ENCODE results near the genes TCFL5, YTHDF1 and PPDPF.

DNA sequence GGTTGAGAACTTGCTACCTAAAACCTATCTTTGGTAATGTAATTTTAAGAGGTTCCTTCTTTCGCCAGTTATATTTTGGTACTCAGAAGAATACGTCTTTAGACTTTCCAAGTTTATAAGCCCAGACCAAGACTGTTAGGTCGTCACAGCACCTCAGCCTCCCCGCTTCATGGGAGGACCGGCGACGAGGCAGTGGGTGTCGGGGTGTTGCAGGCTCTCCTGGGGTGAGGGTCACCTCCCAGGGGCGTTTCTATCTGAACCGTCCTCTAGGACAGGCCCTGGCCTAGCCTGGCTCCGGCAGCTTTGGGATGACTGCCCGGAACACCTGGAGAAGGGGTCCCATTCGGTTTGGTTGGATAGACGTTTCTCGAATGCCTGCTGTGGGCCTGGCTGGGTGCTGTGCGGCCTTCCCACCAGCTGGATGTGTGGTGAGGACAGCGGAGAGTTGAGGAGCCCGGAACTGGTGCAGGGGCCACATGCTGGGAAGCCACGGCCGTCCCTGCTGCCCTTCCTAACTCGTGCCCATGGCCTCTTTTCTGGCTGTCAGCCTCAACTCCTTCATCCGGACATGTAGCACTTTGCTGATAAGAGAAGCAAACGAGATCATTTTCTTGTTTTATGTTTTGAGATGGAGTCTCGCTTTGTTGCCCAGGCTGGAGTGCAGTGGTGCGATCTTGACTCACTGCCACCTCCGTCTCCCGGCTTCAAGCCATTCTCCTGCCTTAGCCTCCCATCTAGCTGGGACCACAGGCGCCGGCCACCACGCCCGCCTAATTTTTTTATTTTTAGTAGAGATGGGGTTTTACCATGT is 1.1 kb downstream of the OSBPL2 start:
- PRO-cap, 7 experiments, result no peak in any of the 7 experiments
- RAMPAGE, long total RNA, 2 experiments, result no peak in any of the 2 experiments

DNA sequence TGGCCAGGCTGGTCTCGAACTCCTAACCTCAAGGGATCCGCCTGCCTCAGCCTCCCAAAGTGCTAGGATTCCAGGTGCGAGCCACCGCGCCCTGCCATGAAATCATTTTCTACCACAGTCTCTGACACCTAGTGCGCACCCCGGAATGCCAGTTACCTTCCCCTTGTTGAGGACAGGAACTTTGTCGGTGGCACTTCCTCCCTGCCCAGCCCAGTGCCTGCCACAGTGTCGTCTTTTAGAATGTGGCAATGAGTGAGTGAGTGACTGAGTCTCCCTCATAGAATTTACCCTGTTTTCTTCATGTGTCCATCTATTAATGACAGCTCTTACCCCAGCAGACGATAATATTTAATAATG is 1.7 kb downstream of the OSBPL2 start:
- PRO-cap, 7 experiments, result no peak in any of the 7 experiments
- RAMPAGE, long total RNA, 2 experiments, result no peak in any of the 2 experiments

GRCh38 chr20:62267445-62267952 is 29.2 kb downstream of the OSBPL2 start:
- PRO-cap, 7 experiments, result no peak in any of the 7 experiments
- RAMPAGE, long total RNA, 2 experiments, result no peak in any of the 2 experiments

GRCh38 chr20:62366282-62366896 is 723 bp downstream of the LAMA5 start:
- PRO-cap, 7 experiments, result peak in 2 of 7 experiments; most common plus-strand start chr20:62366600 (in 2)
- RAMPAGE, long total RNA, 2 experiments, result no peak in any of the 2 experiments

- PRO-cap, 7 experiments, result peak in 2 of 7 experiments; most common plus-strand start chr20:62485551 (in 1); most common minus-strand start chr20:62485312 (in 1)
- RAMPAGE, long total RNA, 2 experiments, result no peak in any of the 2 experiments
Observed at GRCh38 chr20:62484858-62486008, 9.4 kb upstream of the GATA5 start.

- PRO-cap, 7 experiments, result no peak in any of the 7 experiments
- RAMPAGE, long total RNA, 2 experiments, result no peak in any of the 2 experiments
Observed at GRCh38 chr20:62621177-62621739, 21.0 kb upstream of the SLCO4A1 start.

- PRO-cap, 7 experiments, result peak in 1 of 7 experiments; most common minus-strand start chr20:62645287 (in 1)
- RAMPAGE, long total RNA, 2 experiments, result no peak in any of the 2 experiments
Observed at GRCh38 chr20:62644760-62645650, 2.7 kb downstream of the SLCO4A1 start.

DNA sequence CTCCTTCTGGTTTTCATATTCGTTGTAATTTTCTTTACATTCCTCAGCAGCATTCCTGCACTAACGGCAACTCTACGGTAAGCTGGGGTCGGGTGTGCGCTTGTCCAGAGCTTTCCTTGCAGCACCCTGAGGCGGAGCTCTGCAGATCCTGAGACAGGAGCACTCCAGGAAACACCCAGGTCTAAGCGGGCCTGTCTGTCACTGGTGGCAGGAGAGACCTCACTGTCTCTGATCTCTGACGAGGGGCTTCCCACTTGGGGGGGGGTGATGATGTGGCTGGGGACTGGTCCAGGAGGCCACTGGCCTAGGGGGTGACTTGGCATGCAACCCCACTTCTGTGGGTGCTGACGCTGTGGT is 25.8 kb downstream of the SLCO4A1 start:
- PRO-cap, 7 experiments, result no peak in any of the 7 experiments
- RAMPAGE, long total RNA, 2 experiments, result no peak in any of the 2 experiments

GRCh38 chr20:62837937-62839043 is 21.4 kb downstream of the COL9A3 start:
- PRO-cap, 7 experiments, result no peak in any of the 7 experiments
- RAMPAGE, long total RNA, 2 experiments, result no peak in any of the 2 experiments

GRCh38 chr20:62860931-62861902 is at the start of gene TCFL5:
Gene TCFL5, minus strand, starts transcription at chr20:62861822.
- PRO-cap, 7 experiments, result peak in 7 of 7 experiments; most common plus-strand start chr20:62861417 (in 2); most common minus-strand start chr20:62861822 (in 5)
- RAMPAGE, long total RNA, 2 experiments, result no peak in any of the 2 experiments

GRCh38 chr20:62876833-62877382 is 15.3 kb upstream of the TCFL5 start:
- PRO-cap, 7 experiments, result peak in 6 of 7 experiments; most common plus-strand start chr20:62877151 (in 2); most common minus-strand start chr20:62876995 (in 5)
- RAMPAGE, long total RNA, 2 experiments, result no peak in any of the 2 experiments

DNA sequence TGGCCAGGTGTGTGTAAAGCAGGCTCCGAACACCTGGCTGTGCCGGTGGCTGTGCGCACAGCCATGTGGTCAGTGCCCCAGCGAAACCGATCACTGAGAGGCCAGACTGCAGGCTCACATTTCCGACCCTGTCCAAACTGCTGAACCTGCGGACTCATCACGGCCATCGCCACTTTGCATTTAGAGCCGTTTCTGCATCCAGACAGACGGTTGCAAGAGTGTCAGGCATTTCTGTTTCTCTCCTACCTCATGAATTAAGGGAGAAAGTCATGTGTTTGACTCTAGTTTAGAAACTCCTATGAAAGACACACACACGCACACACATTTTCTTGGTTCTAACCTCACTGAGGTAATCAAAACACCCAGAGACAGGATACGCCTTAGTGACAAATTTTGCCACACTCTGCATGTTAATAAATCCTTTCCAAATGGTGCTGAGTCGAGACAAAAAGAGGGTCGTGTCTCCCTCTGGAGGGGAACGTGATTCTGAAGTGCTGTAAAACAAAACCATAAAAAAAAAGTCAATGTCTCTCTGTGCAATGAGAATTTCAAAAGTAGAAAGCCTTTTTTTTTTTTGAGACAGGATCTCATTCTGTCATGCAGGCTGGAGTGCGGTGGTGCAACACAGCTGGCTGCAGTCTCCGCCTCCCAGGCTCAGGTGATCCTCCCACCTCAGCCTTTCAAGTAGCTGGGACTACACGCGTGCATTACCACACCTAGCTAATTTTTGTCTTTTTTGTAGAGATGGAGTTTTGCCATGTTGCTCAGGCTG is 31.0 kb upstream of the TCFL5 start:
- PRO-cap, 7 experiments, result no peak in any of the 7 experiments
- RAMPAGE, long total RNA, 2 experiments, result no peak in any of the 2 experiments

- PRO-cap, 7 experiments, result no peak in any of the 7 experiments
- RAMPAGE, long total RNA, 2 experiments, result no peak in any of the 2 experiments
Observed at GRCh38 chr20:62905810-62906634, 20.3 kb downstream of the DIDO1 start.

GRCh38 chr20:62906939-62907622 is 19.2 kb downstream of the DIDO1 start:
- PRO-cap, 7 experiments, result no peak in any of the 7 experiments
- RAMPAGE, long total RNA, 2 experiments, result no peak in any of the 2 experiments

GRCh38 chr20:62925348-62926365 is 648 bp downstream of the DIDO1 start:
- PRO-cap, 7 experiments, result peak in 7 of 7 experiments; most common plus-strand start chr20:62925671 (in 7); most common minus-strand start chr20:62925608 (in 2)
- RAMPAGE, long total RNA, 2 experiments, result no peak in any of the 2 experiments

- PRO-cap, 7 experiments, result peak in 1 of 7 experiments; most common minus-strand start chr20:63151821 (in 1)
- RAMPAGE, long total RNA, 2 experiments, result no peak in any of the 2 experiments
Observed at GRCh38 chr20:63151530-63152316, 64.2 kb downstream of the YTHDF1 start.

GRCh38 chr20:63215851-63216546 is at the start of gene YTHDF1:
Gene YTHDF1, minus strand, starts transcription at chr20:63216131.
- PRO-cap, 7 experiments, result peak in 7 of 7 experiments; most common plus-strand start chr20:63216347 (in 3); most common minus-strand start chr20:63216165 (in 7)
- RAMPAGE, long total RNA, 2 experiments, result no peak in any of the 2 experiments

GRCh38 chr20:63446405-63446945 is 26.0 kb downstream of the KCNQ2 start:
- PRO-cap, 7 experiments, result no peak in any of the 7 experiments
- RAMPAGE, long total RNA, 2 experiments, result no peak in any of the 2 experiments

DNA sequence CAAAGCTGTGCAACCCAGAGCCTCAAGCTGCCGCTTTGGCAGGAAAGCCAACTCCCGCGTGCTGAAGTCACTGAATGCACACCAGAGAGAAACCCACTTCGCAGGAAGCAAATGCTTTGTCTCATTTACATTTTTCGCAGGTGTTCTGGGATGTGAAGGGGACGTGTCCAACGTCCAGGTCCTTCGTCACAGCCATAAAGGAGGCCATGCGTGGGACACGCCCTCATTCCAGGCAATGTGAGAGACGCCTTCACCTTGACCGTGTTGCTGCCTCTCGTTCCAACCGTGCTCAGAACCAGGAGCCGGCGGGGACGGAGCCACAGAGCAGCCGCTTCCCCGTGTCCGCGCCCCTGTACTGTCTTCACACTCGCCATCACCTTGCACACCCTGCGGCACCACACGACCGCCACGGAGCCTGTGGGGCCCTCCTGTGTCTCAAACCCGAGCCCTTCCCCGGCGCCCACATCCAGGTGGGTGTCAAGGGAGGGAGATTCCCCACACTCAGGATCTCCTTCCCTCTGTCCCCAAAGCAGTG is 24.3 kb downstream of the KCNQ2 start:
- PRO-cap, 7 experiments, result no peak in any of the 7 experiments
- RAMPAGE, long total RNA, 2 experiments, result no peak in any of the 2 experiments

GRCh38 chr20:63520710-63520909 is at the start of gene PPDPF:
Gene PPDPF, plus strand, starts transcription at chr20:63520765.
- PRO-cap, 7 experiments, result peak in 7 of 7 experiments; most common plus-strand start chr20:63520765 (in 7)
- RAMPAGE, long total RNA, 2 experiments, result start-site peak on the plus strand in 2 of 2 experiments, at chr20:63520765-63520814 at its widest, 416 to 1,244 reads per replicate